Mesenchymal stem cell of the bone marrow (primary cell): ENCODE measurements around a stretch of chr11.

DNA sequence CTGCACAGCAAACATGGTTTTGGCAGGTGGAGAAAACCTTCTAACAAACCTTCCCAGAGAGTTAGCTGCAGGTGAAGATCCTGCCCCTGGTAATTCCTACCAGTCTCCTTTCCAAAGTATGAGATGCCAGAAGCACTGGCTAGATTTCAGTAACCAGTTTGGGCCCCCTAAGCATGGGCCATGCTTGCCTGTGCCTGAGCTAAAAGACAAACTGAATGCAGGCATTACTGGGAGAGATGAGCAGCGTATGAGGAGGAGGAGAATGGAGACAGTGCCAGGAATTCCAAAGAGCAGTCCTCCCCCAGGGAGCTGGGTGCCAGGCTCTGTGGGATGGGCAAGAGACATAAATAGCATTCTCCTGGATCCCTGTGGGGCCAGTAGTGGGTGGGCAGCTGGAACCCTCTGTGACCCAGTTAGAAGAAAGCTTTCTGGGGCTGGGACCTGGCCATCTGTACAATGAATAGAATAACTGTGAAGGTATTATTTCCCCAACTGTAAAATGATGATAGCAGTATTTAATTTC, 235.6 kb downstream of the KCNA4 start:
- CAGE, long polyA plus RNA, result no peak

DNA sequence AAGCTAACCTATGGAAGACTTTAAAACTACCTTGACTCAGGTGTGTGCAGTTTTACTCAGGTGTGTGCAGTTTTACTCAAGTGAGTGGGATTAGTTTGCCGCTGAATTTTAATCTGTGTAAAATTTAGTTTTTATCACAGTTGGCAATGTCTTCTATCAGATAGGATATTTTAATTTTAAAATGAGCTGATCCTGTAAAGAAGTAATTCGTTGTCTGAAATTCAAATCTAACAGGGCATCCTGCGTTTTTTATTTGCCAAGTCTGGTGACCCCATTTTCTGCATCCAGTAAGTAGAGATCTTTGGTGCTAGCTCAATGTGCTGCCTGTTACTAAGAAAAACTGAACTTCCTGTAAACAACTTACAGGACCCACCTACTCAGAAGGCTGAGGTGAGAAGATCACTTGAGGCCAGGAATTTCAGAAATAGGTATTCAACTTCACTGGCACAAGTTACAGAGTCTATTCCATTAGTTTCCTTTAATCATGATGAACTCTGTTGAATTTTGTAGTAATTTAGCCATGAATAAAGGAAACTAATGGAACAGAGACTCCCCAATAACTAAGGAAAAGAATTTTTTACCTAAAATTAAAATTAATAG, 4.0 kb downstream of the ARL14EP start:
- CAGE, long polyA plus RNA, result no peak

DNA sequence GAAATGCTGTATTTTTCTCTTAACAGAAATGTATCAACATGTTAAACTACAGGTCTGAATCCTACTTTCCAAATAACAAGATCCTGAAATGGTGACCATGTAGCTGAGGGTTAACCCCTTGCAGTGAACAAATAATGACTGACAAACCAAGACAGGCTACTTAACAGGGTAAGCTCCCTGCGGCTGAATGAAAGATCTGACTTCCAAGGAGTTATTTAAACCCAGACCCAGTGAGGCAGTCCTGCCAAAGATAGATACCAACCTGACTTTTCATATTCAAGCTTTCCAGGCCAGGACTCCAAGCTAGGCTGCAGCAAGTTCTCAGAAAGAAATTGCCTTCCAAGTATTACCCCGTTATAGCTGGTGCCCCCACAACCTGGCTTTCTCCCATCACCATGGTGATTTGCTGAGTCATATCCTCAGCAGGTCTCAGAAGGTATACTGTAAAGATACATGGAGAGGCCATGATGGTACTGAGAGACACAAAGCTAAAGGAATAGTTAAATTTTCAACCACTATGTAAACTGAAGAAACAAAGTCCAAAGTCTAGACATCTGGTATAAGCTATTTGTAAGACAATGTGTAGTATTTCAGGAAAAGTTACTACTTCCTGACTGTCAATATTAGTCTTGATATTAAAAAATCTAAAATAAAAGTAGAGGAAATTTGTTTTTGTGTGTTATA, 377.2 kb downstream of the DCDC1 start:
- CAGE, long polyA plus RNA, result no peak

DNA sequence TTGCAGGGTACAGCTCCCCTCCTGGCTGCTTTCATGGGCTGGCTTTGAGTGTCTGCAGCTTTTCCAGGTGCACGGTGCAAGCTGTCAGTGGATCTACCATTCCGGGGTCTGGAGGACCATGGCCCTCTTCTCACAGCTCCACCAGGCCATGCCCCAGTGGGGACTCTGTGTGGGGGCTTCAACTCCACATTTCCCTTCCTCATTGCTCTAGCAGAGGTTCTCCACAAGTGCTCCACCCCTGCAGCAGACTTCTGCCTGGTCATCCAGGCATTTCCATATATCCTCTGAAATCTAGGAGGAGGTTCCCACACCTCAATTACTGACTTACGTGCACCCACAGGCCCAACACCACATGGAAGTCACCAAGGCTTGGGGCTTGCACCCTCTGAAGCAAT, 15.5 kb downstream of the IMMP1L start:
- CAGE, long polyA plus RNA, result no peak

DNA sequence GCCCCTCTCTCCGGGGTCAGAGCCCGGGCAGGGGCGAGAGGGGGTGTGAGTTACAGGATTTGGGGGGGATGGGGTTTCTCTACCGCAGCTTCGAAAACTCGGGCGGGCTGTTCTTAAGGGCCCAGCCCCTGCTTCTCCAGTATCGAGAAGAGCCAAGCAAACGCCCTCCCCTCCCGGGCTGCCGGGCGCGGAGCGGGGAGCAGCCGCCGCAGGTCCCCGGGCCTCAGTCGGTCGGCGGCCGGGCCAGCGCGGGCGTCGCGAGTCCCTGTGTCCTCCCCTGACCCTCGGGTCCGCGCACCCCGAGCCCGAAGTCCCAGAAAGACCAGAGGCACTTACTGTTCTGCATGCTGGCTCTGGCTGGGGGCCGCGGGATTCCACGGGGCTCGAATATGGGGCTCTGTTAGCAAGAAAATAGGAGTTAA, 5.0 kb downstream of the PAX6 start:
- CAGE, long polyA plus RNA, result no peak

- CAGE, long polyA plus RNA, result no peak
These were observed 16.1 kb upstream of the PAX6 start for GRCh38 chr11:31827026-31827770.

DNA sequence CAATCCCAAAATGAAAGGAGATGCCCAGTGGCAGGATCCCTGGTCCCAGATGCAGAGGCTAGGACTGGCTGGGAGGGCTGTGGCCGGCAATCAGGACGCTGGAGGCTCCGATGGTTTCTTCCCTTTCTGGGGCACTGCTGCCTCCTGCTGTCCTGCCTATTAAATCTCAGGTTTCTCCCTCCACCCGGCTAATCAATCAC, 82.5 kb downstream of the RCN1 start:
- CAGE, long polyA plus RNA, result no peak

DNA sequence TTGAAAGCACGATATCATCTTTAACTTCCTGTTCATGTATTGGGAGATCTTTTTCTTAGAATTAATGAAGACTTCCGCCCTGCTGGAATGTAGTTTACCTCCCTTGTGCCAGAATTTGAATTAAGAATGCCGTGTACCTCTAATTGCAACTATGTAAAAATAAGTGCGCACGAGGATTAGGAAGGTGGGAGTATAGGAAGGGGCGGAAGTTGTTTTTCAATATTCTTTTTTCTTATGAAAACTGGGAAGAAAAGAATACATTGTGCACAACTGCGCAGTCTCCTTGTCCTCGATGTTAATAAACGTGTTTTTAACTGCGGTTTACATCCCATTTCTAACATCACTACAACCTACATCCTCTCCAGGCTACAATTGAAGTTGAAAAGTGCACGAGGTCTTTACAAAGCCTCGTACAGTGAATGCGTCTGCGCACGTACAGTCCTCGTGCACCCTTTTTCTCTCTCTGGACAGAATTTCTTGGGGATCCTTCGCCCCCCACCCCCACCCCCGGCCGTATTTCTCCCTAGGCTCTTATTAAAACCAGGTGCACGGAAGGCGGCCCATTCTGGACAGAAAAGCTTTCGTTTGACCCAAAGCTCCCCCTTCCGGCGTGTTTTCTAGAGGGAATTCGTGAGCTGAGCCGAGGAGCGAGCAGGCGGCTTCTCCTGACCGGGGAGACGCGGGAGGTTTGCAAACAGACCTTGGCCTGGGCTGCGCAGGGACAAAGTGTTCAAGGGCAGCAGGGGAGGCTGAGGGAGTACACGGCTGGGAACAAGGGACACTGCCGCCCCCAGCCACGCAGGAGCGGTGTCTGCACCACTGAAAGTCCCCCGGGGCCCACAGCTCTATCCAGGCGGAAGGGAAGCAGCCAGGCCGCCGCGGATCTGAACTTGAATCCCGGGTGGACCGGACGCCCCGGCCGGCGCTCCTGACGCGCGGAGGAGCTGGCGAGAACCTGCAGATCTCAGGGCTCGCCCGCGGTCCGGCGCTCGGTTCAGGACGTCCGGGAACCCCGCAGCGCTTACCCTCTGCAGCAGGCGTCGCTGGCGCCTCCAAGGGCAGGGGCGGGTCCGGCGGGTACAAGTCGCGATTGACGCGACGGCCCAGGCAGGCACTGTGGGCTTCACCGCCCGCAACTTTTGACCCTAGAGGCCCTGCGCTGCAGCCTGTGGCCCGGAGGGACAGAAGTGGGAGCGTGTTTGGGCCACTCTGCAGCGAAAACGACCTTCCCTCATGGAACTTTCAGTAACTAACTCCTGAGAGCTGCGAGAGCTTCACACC, 102.1 kb downstream of the WT1 start:
- CAGE, long polyA plus RNA, result no peak

GRCh38 chr11:32450193-32450897, 15.0 kb upstream of the WT1 start:
- CAGE, long polyA plus RNA, result no peak

DNA sequence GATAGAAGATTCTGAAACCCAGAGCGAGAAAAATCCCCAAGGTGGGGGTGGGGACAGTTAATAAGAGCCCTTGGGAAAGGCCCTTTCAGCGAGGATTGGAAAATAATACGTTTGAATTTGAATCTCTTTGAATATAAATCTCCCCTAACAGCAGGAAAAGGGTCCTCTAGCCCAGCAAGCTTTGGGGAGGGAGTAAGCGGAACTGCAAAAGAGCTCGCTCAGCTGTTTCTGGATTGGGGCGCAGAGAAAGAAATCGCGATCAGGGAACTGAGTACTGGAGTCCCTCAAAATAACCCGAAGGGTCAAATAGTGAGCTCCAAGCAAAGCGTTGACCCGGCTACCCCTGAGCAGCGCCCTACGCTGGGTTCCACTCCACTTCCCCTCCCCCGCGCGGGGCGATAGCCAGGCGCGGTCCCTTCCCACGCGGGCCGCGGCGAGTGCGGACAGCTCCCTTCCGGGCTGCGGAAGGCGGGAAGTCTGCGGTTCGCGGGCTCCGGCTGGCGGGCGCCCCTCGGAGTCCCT, 432 bp upstream of the QSER1 start:
- CAGE, long polyA plus RNA, result no peak

DNA sequence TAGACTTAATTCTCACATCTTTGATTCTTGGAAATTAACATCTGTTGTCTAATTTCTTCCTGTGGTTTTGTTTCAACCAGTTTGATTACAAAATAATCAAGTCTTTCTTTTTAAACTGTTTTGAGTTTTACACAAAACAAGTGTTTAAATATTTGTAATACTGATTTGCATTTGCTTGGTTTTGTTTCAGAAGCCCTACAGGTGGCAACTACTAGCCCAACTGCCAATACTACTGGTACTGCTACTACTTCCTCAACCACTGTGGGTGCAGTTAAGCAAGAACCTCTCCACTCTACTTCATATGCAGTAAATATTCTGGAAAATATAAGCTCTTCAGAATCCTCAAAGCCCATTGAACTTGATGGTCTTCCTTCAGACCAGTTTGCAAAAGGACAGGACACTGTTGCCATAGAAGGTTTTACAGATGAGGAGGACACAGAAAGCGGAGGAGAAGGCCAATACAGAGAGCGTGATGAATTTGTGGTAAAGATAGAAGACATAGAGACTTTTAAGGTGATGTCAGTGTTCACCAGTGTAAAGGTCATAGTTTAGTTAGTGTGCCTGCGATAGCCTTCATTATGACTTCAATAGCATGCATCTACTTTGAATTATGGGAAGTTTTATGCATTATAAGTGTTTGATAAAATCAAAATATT, 61.2 kb downstream of the QSER1 start:
- CAGE, long polyA plus RNA, result no peak

DNA sequence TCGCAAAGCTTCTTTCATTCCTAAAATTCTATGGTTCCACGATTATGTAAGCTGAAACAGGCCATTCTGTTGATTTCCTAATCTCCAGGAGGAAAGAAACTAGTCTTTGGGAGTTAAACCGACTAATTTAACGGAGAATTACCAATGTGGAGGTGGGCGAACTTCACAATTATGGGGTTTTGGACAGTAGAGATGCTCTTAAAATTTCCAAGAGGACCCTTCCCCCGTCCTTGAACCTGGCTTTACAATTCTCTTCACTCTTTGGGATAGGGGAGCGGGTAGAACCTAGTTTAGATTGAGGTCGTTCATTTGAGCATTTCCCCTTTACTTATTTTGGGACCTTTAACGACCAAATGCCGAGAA, 599 bp upstream of the HIPK3 start:
- CAGE, long polyA plus RNA, result no peak

DNA sequence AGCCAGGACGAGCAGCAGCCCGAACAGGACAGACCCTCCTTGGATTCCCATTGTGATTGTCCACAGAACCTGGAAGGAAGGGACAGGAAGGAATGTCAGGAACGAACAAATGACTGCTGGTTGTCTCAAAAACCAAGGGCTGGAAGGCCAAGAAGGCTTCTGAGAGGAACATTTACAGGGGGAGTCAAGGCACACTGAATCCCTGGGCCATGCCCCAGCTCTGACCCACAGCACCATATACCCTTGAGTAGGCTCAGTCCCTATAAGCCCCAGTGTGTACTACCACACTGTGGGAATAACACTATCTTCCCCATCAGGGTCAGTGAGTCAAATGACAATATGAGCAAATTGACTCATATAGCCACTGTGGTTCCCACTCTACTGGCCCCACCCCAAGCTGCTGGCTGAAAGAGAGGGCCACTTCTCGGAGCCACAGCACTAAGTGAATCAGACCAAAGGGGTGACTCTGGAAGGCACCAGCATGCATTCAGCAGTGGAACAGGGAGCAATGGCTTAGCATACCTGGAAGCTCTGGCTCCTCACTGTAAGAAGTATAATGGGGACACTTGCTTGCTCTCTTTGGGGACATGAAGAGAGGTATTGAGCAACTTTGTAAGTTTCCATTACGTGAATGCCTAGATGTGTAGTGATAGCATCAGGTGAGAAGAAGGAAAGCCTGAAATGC, 13.7 kb downstream of the CD59 start:
- CAGE, long polyA plus RNA, result no peak

DNA sequence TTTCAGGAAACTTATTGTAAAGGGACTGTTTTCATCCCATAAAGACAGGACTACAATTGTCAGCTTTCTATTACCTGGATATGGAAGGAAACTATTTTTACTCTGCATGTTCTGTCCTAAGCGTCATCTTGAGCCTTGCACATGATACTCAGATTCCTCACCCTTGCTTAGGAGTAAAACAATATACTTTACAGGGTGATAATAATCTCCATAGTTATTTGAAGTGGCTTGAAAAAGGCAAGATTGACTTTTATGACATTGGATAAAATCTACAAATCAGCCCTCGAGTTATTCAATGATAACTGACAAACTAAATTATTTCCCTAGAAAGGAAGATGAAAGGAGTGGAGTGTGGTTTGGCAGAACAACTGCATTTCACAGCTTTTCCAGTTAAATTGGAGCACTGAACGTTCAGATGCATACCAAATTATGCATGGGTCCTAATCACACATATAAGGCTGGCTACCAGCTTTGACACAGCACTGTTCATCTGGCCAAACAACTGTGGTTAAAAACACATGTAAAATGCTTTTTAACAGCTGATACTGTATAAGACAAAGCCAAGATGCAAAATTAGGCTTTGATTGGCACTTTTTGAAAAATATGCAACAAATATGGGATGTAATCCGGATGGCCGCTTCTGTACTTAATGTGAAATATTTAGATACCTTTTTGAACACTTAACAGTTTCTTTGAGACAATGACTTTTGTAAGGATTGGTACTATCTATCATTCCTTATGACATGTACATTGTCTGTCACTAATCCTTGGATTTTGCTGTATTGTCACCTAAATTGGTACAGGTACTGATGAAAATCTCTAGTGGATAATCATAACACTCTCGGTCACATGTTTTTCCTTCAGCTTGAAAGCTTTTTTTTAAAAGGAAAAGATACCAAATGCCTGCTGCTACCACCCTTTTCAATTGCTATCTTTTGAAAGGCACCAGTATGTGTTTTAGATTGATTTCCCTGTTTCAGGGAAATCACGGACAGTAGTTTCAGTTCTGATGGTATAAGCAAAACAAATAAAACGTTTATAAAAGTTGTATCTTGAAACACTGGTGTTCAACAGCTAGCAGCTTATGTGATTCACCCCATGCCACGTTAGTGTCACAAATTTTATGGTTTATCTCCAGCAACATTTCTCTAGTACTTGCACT, 5.6 kb upstream of the NAT10 start:
- CAGE, long polyA plus RNA, result no peak

GRCh38 chr11:34104013-34104838, 1.2 kb upstream of the NAT10 start:
- CAGE, long polyA plus RNA, result no peak

- CAGE, long polyA plus RNA, result no peak
These were observed 36.7 kb downstream of the NAT10 start for GRCh38 chr11:34142100-34142600.

DNA sequence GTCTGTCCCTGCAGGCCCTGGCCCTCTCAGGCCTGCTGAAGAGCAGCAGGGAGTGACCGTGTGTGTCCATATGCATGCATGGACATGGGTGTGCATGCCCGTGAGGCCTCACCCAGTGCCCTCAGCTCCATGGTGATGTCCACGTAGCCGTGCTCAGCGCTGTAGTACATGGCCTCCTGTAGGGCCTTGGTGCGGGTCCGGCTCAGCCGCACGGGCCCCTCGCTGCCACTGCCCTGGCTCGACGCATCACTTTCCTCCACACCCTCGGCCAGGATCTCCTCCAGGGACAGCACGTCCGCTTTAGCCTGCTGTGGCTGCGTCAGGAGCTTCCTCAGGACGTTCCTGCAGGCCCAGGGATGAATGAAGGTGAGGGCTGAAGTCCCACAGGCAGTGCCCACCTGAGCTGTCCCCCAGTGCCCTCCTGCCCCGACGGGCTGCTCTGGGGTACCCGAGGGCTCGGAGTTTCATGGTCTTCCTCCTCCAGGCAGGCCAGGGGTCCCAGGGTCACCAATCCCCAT, 57.1 kb downstream of the NAT10 start:
- CAGE, long polyA plus RNA, result no peak

DNA sequence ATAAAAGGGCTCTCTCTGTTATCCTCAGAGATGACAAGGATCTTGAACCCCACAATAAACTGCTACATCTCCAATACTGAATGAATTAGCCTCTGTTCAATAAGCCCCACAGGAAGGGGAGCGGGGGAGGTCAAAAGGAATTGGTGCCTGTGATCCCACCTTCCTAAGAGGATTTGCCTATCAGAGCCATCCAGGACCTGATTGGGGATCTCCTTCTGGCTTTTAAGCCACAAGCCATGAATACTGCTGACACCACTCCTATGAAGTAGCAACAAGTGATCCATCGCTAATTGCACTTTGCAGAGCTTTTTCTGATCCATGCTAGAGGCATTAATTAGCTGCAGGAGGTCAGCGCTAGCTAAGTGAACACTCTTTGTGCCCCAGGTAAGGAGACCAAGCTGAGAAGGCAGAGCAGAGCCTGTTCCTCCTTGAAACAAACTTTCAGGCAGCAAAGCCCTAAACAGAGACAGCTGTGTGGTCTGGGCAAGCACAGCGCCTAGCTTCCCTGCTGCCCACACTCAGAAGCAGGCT, 122.3 kb downstream of the ABTB2 start:
- CAGE, long polyA plus RNA, result no peak

DNA sequence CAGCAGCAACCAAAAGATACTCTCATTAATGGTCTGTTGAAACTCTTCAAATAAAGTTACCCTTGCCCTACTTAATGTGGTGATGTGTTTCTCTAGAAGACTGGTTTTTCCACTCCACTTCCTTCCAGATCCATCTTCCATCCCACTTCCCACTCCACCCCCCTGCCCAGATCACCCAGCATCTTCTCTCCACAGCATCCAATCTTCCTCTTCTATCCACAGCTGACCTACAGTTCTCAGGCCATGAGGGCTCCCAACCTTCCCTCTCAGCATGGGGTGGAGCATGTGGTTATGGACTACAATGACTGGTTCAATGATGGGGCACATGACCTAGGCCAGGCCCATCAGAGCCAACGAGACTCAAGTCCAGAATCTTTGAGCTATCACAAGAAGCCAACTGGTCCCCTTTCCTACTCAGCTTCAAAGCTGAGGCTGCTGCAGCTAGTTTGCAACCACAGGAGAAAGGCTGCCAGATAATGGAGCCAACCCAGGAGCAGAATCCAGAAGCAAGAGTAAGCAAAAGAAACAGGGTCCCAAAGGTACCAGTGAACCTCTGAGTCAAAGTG, 28.5 kb downstream of the ABTB2 start:
- CAGE, long polyA plus RNA, result no peak

DNA sequence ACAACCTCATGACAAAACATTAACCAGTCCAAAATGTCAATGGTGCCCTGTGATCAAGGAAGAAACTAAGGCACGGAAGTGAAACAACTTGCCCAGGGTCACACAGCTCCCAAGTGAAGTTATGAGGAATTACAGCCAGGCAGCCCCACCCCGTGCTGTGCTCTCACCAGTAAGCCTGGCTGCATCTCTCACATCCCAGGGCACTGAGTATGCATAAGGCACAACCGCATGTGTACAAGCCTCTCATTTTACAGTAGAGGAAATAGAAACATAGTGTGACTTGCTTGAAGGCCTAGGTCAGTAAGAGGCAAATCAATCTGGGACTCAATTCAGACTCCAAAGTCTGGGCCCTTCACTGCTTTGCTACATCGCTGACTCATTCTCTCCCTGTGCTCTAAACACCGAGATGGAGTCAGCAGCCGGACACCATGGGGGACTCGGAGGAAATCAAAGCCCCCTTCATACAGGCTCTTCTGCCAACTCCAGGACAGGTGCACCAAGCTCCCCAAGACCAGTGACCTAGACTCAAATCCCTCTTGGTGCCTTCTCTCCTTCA, 7.9 kb downstream of the ABTB2 start:
- CAGE, long polyA plus RNA, result no peak